ENCODE results near the gene SMURF2.

DNA sequence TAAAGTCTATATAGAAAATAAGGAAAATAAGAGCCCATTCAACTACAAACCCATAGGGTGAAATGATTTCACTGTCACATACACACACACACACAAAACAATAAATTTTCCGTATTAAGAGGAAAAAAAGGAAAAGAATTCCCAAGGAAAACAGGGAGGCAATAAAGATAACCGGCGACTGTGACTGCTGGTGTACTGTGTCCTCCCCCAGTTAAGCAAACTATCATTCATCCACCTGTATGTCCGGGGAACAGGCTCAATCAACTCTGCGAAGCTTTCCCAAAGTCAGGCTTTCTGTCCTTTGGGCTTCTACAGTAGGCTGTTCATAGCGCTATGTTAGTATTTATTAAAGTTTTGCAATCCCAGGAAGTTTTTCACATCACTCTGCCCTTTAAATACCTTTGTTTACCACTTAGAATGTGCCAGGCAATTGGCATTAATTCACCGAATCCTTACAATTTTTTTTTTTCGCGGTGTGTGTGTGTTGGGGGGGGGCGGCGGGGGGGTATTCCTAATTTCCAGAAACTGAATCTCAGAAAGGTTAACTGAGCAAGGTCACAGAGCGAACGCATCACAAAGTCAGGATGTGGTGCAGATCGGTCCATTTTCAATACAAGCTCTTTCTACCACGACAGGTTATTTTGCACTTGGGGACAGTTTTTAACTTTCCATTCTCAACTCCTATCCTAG is 15.2 kb upstream of the ERN1 start:
- RRBS: 11% methylated on average over 3 of the region's 15 CpGs

DNA sequence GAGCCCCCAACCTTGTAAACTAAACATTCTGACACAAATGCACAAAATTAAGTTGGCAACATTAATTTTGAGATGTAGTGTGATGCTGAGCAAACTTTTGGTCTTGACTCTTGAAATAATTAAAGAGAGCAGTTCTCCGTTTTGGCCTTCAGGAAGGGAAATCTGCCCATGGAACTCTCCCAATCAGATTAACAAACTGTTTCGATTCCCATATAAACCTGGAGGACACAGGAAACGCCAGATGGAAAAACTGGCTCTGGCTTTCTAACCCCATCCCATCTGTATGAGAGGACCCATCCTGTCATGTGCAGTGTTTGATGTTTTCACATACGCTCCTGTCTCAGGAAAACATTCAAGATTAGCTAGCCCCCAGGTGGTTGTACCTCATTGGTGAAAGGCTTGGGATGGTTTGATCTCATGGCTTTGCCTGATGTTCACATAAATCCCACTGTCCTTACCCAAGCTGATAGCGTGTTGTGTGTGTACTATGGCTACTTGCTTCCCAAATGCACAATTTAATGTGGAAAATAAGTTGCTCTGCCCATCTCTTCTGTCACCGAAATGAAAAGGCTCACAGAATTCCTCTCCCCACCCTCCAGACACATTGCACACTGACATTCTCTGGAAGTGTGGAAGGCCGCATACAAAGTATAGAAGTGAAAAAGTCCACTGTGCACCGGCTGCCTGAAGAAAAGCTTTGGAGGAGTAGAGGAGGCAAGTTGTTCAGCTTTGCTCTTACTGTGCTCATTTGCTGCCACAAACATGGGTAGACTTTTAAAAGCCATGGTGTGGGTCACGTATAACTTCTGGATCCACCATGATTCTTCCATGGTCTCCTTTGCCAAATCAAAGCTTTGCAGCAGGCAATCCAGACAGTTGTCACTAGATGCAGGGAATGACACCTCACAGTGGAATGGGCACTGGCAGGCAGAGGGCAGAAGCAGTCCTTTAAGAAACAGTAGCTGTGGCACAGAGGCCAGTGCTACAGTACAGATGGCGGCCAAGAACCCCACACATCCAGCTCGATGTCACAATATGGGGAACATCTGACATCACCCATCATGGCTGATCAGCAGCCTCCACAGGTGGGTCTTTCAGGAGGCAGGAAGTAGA is 18.3 kb upstream of the ERN1 start:
- RRBS: no CpG with 5 or more reads among the region's 11 CpGs

- RRBS: no CpG with 5 or more reads among the region's 3 CpGs
Observed at GRCh38 chr17:64355897-64356496, 34.7 kb downstream of the PECAM1 start.

DNA sequence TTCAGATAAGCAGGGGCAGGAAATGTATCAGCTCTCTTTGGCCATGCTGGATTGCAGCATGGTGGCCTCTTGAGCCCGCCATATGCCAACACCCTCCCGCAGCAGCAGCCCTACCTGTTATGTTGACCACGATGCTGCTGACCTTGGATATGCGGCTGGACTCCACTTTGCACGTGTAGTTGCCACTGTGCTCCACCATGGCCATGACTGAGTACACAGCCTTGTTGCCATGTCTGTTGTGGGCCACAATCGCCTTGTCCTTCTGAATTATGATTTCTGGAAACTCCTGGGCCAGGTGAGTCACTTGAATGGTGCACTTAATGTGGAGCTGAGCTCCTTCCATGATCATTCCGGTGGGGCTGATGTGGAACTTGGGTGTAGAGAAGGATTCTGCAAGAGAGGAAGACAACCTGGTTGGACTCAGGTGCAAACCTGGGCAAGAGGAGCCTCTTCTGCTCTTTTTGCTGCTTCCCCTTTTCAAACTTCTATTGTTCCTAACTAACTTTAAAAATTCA is 21.0 kb downstream of the PECAM1 start:
- RRBS: no CpG with 5 or more reads among the region's 7 CpGs

GRCh38 chr17:64386339-64387557 is 3.9 kb downstream of the PECAM1 start:
- RRBS: no CpG with 5 or more reads among the region's 15 CpGs

DNA sequence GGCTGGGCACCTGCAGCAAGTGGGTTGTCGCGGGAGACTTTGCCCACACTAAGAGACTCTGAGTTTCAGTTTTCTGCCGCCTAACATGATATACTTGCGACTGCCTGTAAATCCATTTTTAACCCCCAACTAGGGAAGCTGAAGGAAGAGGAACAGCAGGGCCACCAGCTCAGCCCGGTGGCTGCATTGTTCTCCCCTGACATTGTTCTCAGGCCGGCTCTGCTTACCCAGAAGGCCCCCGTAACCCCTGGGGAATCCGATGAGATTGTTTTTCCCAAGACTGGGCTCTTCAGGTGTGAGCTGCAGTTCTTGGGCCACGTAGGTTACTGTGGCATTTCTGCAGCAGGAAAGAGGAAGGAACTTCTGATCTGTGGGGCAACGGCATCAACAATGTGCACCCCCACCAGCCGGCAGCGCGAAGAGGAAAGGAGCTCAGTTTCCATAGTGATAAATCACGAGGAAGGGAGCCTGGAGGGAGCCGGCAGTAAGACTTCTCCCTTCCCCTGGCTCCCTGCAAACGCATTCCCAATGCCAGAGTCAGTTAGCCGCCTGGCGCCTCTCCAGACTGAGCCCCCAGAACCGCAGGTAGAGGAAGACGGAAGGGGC is 21.3 kb upstream of the PECAM1 start:
- RRBS: no CpG with 5 or more reads among the region's 20 CpGs

DNA sequence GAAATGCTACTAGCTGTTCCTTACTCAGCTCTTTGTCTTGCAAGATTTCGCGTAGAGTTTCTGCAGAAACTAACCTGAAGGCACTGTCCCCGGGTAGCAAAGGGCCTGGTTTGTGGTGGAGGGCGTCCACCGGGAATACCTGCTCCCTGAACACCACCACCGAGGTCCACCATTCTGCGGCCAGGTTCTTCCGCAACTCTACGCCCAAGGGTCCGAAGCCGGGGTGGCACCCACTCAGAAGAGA is 474 bp downstream of the POLG2 start:
- RRBS: 1% methylated on average over 8 of the region's 11 CpGs

- RRBS: no CpG with 5 or more reads among the region's 6 CpGs
Observed at GRCh38 chr17:64611717-64612203, 50.3 kb downstream of the SMURF2 start.

- RRBS: under 1% methylated on average over 8 of the region's 78 CpGs
Observed at GRCh38 chr17:64662147-64663153, at the start of gene SMURF2. Gene SMURF2, minus strand, starts transcription at chr17:64662307.

DNA sequence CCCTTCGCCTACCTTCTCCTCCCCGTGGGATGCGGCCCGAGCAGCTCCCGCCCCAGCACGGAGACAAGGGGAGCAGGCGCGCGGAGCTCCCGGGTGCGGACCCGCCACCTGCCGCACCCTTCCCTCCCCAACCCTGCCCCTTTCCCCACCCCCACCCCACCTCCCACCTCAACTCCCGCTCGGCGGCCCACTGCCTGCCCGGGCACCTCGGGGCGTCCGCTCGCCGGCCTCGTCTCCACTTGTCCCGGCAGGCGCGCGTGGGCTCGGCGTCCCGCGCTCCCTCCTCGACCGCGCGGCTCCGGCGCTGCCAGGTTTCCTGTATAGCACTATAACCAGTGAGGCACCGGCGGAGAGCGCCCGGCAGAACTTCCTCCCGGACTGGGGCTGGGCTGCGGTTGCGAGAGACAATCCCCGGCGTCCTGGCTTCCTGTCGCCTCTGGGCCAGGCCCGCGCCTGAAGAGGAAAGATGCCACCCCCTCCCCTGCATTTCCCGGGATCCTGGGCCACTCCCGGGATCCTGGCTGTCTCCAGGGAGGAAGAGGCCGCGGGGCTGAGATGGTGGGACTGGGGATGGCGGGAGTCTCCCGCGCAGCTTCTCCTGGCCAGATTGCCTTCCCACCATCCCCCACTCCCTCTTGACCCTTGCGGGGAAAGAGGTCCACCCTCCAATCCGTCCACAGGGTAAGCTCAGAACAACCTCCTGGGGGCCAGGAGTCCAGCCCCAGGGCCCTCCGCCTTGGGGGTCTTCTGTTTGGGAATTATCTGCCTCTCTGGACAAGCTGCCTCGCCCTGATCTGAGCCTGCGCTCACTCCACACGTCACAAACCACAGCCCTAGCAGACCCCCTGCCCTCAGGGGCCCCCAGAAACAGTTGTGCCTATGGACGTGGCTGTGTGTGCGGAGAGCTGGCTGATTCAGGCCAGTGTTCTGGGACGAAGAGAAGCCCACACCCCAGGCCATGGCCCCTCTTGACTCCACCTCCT is 119.4 kb upstream of the SMURF2 start:
- RRBS: 2% methylated on average over 13 of the region's 65 CpGs

DNA sequence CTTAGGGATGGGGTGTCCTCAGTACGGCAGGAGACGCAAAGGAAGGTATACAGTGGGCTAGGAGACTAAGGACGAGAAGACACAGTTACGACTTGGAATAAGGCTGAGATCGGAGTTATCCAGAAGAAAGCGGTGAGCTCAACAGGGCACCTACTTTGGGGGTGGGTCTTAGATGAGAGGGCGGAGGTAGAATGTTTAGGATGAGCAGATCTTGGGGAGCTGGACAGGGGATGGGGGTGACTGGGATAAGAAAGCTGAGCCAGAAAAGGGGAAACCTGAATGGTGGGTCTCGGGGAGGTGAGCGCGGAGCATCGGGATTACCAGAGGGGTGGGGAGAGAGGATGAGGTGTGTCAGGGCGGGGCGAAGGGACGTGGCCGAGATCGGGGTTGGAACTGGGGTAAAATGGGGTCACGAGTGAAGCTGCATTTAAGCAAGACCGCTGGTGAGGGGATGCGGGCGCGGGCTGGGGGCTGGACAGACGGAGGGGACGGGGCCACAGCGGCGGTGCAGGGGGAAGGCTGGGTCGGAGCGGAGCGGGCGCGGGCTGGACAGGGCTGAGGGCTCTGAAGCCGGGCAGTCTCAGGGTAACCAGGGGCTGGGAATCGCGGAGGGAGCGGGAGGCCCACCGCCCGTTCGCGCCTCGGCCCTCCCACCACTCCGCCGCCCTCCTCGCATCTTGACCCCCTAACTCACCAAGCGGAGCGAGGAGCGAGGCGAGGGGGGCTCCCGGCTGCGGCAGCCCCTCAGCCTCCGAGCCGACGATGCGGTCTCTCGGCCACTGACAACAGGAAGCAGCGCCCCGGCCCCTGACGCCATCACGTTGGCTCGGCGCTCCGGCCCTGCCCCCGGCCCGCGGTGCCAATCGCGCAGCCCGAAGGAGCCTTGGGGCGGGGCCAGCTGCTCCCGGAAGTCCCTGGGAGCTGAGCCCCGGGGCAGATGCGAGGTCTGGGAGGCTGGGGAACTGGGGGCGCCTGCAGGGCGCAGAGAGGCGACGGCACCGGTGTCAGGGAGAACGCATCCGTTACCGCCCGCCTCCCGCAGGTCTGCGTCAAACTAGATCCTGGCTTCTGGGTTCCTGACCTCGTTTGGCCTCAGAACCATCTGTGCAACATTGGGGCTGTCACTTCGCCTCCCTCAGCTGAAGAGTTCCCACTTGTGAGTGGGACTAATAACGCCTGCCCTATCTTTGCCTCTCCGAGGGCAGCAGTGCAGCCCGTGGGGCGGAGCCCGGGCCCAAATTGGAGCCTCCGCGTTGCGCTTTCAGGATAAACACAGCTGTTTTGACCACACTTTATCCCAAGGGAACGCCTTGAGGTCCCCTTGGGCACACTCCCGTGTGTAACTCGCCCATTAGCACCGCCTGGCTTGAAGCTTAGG is 82.4 kb downstream of the LRRC37A3 start:
- RRBS: no CpG with 5 or more reads among the region's 95 CpGs

- RRBS: no CpG with 5 or more reads among the region's 7 CpGs
Observed at GRCh38 chr17:64922908-64923508, 3.7 kb upstream of the LRRC37A3 start.

DNA sequence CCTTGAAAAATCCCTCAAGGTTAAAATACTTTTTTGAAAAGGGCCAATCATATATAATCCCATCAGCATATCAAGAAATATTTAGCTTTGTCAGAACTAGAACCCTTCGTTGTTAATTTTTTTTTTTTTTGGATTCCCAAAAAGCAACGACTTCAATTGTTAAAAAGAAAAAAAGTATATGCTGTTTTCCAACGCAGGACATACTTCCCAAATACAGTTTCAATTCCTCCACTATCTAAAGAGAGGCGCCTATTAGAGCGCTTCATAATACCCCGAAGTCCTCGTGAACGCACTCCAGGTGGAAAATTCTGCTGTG is 20.9 kb downstream of the GNA13 start:
- RRBS: no CpG with 5 or more reads among the region's 8 CpGs

DNA sequence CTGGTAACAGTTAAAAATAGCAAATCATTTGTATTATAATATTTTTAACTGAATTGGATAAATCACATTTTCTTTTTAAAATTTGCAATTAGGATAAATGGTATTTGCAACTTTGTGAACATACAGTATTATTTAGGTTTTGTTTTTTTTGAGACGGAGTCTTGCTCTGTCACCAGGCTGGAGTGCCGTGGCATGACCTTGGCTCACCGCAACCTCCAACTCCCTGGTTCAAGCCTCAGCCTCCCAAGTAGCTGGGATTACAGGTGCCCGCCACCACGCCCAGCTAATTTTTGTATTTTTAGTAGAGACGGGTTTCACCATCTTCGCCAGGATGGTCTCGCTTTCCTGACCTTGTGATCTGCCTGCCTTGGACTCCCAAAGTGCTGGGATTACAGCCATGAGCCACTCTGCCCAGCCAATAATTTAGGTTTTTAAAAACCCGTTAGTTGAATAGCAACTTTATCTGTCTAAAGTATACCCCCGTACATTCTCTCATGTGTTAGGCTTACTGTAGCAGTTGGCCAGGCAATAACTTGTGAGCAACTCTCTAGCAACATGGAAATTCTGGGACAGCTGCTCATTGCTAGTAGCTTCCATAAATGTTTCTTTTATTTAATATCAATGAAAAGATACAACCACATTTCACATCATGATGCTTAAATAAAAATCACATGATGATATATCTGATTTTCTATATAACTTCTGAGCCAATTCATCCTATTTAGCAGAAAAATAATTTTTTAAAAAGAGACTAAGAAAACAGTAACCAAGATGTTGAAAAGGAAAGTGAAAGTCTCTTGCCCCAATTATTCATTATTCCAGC is 16.0 kb downstream of the GNA13 start:
- RRBS: no CpG with 5 or more reads among the region's 10 CpGs

- RRBS: 14% methylated on average over 3 of the region's 7 CpGs
Observed at GRCh38 chr17:65183647-65183975, 46.4 kb downstream of the RGS9 start.

DNA sequence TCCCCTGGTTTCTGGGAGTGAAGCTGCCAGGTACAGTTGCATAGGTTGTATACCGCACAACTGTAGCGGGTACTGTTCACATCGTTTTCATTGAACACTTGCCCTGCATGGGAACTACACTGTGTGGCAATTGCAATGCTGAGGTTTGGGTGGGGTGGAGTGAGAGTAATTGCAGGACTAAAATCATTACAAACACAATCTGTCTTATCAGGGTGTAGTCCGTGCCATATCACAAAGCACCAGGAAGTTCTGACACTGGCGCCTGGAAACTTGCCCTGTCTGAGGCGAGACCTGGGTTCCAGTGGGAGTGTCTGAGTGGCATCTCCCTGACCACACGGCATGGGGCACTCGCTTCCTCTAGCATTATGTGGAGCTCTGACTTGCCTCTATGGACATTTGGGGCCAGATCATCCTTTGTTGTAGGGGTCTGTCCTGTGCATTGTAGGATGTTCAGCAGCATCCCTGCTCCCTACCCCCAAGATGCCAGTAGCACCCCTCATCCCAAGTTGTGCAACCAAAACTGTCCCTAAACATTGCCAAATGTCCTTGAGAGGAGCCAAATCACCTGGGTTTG is 153.5 kb downstream of the RGS9 start:
- RRBS: no CpG with 5 or more reads among the region's 8 CpGs

DNA sequence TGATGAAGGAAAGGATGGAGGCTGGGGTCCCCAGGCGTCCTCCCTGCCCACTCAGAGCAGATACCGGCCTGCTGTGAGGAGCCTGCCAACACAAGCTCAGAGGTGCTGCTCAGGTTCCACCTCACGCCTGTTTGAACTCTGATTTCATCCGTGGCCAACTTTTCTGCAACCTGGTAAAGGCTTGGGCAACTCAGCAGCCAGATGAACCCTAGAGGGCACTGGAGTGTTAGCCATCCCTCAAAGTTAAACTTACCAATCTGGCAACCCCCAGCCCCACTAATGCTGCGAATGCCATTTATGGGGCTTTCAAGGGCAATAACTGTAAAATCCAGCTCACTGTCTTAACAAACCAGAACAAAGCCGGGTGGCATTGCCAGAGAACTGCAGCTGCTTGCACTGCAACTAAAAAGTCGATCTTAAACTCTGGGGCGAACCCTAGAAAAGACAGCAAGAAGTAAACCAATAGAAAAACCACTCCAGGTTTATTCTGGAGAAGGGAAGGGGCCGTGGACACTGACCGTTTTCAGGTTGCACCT is 105.5 kb downstream of the AXIN2 start:
- RRBS: no CpG with 5 or more reads among the region's 10 CpGs

DNA sequence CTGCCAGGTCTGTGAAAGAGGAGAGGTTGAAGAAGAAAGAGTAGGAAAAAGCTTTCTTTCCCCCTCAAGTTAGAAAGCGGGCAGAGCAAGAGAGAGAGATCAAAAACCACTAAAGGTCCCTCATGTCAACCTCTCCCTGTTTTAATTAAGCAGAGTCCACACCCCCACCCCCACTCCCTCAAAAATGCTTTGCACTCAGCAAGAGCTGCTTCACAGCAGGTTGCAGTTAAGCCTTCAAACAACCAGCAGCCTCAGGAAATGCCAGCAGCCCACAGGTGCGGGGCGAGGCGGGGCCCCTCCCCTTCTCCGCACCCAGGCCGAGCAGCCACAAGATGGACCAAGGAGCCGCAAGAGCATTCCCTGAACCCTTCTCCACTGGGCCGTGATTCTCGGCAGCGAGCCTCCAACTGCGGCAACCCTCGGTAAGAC is 66.3 kb downstream of the AXIN2 start:
- RRBS: no CpG with 5 or more reads among the region's 12 CpGs

GRCh38 chr17:65556366-65557062 is 4.9 kb downstream of the AXIN2 start:
- RRBS: no CpG with 5 or more reads among the region's 13 CpGs

- RRBS: no CpG with 5 or more reads among the region's 4 CpGs
Observed at GRCh38 chr17:66232894-66233475, 3.8 kb upstream of the APOH start.

All from non-pigmented ciliary epithelial cell (primary cell).